Liver (tissue), 9 donors: Measurements from ENCODE around the genes FBXL5, FGFBP1, TAPT1 and FAM184B.

GRCh38 chr4:14910255-14910774, 92.0 kb upstream of the CPEB2 start:
- PRO-cap, 5 experiments, result peak in 4 of 5 experiments; most common plus-strand start chr4:14910719 (in 4); most common minus-strand start chr4:14910691 (in 2)
- RAMPAGE, long total RNA, 2 experiments, result no peak in any of the 2 experiments
- RRBS, result no CpG with 5 or more reads among the region's 7 CpGs

DNA sequence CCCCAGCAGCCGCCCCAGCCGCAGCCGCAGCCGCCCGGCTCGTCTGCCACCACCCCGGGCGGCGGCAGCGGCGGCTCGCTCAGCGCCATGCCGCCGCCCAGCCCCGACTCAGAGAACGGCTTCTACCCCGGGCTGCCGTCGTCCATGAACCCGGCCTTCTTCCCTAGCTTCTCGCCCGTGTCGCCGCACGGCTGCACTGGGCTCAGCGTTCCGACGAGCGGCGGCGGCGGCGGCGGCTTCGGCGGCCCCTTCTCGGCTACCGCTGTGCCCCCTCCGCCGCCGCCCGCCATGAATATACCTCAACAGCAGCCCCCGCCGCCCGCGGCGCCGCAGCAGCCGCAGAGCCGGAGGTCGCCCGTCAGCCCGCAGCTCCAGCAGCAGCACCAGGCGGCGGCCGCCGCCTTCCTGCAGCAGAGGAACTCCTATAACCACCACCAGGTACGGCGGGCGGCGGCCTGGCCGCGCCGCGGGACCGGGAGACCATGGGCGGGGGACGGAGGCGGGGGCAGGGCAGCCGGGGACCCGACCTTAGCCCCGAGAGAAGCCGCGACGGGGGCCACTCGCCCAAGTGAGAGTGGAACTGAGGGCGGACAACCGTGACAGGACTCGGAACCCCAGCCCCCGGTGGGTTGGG, 1.7 kb downstream of the CPEB2 start:
- PRO-cap, 5 experiments, result peak in 2 of 5 experiments; most common plus-strand start position 567 of the sequence (in 1); most common minus-strand start position 422 of the sequence (in 2)
- RAMPAGE, long total RNA, 2 experiments, result no peak in any of the 2 experiments
- RRBS, result 1% methylated on average over 23 of the region's 81 CpGs

DNA sequence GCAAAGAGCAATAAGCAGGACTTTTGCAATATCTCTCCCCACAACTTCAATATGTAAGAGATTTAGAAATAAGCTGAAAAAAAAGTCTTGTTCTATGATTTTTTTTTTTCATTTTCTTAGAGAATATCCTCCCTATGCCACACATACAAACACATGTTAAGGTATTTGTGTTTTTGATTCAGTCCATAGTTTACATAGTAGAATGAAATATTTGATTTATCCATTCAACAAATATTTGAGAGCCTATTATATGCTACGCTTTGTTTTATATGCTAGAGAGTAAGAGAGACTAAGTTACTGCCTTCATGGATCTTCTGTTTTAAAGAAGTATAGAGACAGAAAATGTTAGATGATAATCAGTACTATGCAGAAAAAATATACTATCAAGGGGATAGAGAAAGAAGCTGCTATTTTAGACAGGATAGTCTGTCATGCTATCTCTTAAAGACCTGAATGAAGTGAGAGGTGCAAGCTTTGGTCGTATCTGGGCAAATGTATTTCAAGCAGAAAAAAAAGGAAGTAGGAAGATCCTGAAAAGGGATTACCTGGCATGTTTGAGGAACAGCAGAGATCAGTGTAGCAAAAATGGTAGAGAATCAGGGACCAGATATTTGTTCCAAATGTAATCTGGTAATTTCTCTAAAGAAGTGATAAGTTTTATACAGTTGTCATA, 26.1 kb downstream of the CPEB2 start:
- PRO-cap, 5 experiments, result no peak in any of the 5 experiments
- RAMPAGE, long total RNA, 2 experiments, result no peak in any of the 2 experiments
- RRBS, result no CpG with 5 or more reads among the region's 2 CpGs

GRCh38 chr4:15106316-15106897, 104.1 kb downstream of the CPEB2 start:
- PRO-cap, 5 experiments, result peak in 4 of 5 experiments; most common plus-strand start chr4:15106665 (in 4); most common minus-strand start chr4:15106485 (in 2)
- RAMPAGE, long total RNA, 2 experiments, result no peak in any of the 2 experiments
- RRBS, result no CpG with 5 or more reads among the region's 6 CpGs

DNA sequence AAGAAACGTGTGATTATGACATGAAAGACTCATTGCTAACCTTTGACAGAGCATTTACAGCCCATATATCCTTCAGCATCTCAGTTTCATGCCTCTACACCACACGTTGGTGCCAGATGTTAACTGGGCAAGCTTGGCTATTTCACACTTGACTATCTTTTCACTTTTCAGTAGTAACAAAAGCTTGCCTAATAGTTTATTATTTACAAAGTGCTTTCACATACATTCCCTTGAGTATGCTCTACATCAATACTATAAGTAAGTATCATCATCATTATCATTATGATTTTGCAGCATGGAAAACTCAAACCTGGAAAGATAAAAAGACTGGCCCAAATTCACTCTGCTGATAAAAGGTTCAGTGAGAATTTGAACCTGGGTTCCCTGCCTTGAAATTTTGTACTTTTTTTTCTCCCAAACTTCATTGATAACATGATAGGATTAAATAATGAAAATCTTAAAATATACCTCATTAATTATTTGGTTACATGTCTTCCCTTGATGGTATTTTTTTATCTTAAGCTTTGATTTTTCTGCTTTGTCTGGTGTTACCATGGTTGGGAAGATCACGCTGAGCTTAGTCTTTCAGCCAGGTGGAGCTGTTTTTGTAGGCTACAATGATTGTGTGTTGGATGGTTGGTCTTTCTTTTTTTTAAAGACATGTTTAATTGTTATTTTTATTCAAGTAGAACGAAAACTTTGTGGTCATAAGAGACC, 65.0 kb upstream of the C1QTNF7 start:
- PRO-cap, 5 experiments, result no peak in any of the 5 experiments
- RAMPAGE, long total RNA, 2 experiments, result no peak in any of the 2 experiments
- RRBS, result no CpG with 5 or more reads among the region's 4 CpGs

GRCh38 chr4:15450930-15451374, 18.7 kb upstream of the CC2D2A start:
- PRO-cap, 5 experiments, result no peak in any of the 5 experiments
- RAMPAGE, long total RNA, 2 experiments, result no peak in any of the 2 experiments
- RRBS, result no CpG with 5 or more reads among the region's 1 CpG

GRCh38 chr4:15655194-15655420, at the start of gene FBXL5:
FBXL5 (minus strand) TSS chr4:15655357.
- PRO-cap, 5 experiments, result peak in 5 of 5 experiments; most common minus-strand start chr4:15655350 (in 5)
- RAMPAGE, long total RNA, 2 experiments, result start-site peak on the minus strand in 2 of 2 experiments, at chr4:15655311-15655388 at its widest, 2,162 to 5,507 reads per replicate
- RRBS, result no CpG with 5 or more reads among the region's 29 CpGs

DNA sequence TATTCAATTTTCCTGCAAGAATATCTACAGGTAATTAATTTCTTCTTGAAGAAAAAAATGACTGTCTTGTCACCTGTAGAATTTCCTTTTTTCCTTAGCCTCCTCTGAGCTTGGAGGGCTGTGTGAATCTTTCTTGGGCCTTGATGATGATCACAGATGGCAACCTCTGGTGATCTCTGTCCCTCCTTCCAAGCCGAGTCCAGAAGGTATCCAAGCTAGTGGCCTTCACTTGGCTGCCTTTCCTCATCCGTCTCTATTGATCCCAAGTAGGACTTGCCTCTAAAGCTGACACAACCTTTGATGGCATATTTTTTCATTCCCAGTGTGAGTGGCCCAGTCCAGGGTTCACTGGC, 62.4 kb downstream of the CD38 start:
- PRO-cap, 5 experiments, result no peak in any of the 5 experiments
- RAMPAGE, long total RNA, 2 experiments, result no peak in any of the 2 experiments
- RRBS, result no CpG with 5 or more reads among the region's 2 CpGs

GRCh38 chr4:15938130-15938815, at the start of gene FGFBP1:
FGFBP1 (minus strand) TSS chr4:15938740.
- PRO-cap, 5 experiments, result no peak in any of the 5 experiments
- RAMPAGE, long total RNA, 2 experiments, result no peak in any of the 2 experiments
- RRBS, result no CpG with 5 or more reads among the region's 11 CpGs

- PRO-cap, 5 experiments, result peak in 1 of 5 experiments; most common plus-strand start chr4:16225408 (in 1)
- RAMPAGE, long total RNA, 2 experiments, result no peak in any of the 2 experiments
- RRBS, result no CpG with 5 or more reads among the region's 5 CpGs
These were observed 1.1 kb downstream of the TAPT1 start for GRCh38 chr4:16225089-16225583.

DNA sequence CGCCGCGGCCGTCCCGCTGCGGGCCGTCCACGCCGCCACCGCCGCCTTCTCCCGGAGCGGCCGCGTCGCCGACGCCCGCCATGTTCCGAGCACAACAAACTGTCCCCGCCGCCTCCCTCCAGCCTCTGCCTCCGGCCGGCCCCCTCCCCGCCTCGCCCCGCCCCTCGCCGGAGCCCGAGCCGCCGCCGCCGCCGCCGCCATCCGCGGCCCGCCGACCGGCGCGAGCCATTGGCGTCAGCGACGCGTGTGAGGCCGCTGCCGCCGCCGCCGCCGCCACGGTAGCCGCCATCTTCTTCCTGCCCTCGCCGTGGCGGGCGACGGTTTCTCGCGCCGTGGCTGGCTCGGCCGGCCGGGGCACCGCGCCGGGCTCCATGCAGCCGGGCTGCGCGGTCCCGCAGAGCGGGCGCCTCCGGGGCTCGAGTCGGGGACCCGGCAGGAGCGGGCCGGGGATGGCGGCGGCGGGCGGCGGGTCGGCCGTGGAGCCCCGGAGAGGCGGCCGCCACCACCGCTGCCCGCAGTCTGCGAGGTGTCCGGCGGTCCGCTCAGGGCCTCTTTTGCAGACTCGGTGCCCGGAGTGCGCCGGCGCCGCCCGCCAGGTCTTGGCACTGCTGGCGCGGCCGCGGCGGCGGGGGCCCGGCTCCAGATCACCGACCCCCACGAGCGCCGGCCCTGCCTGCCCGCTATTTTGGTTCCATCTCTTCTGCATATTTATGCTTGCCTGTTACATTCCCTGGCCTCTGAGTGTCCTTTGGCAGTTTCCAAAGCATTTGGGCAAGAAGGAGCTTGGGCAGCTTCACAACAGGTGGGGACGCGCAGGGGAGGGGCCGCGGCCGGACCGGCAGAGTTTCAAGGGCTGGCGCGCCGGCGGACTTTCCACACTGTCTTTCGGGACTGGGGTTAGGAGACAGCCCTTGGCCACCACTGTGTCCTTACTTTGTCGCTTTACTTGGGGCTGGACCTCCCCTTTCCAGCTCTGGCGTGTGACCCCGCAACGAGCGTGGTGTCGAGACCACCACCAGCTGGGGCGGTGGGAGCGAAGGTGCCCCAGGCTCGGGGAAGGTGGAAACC, at the start of gene TAPT1:
Gene TAPT1, minus strand, starts transcription at position 96 of the 1,068 bp plus-strand sequence.
- PRO-cap, 5 experiments, result peak in 5 of 5 experiments; most common plus-strand start position 228 of the sequence (in 5); most common minus-strand start position 96 of the sequence (in 5)
- RAMPAGE, long total RNA, 2 experiments, result no peak in any of the 2 experiments
- RRBS, result 2% methylated on average over 62 of the region's 136 CpGs

GRCh38 chr4:16234029-16234720, 7.9 kb upstream of the TAPT1 start:
- PRO-cap, 5 experiments, result no peak in any of the 5 experiments
- RAMPAGE, long total RNA, 2 experiments, result no peak in any of the 2 experiments
- RRBS, result no CpG with 5 or more reads among the region's 10 CpGs

DNA sequence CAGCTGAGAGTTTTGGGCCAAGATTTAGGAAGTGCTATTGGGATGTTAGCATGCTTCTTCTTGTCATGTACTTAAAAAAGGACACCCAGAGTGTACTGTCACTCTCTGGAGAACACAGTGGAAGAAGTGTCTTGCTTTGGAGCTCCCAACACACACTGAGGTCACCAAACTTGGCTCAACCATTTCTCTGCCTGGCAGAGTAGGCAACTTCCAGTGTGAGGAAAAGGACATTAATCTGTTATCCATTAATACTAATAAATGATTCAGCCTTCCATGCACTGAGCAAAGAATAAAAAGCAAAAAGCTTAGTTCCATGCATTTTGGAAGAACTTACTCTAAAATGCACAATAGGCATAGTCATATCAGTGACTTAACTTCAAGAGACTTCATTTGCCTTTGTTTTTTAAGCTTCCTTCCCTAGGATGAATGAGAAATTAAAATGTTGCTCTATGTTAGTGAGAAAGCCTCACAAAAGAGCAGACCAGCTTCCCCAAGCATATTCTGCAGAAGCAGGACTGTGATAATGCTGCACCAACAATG, 59.9 kb downstream of the LDB2 start:
- PRO-cap, 5 experiments, result peak in 5 of 5 experiments; most common minus-strand start position 157 of the sequence (in 5)
- RAMPAGE, long total RNA, 2 experiments, result no peak in any of the 2 experiments

GRCh38 chr4:16857325-16857973, 41.0 kb downstream of the LDB2 start:
- PRO-cap, 5 experiments, result no peak in any of the 5 experiments
- RAMPAGE, long total RNA, 2 experiments, result no peak in any of the 2 experiments
- RRBS, result no CpG with 5 or more reads among the region's 8 CpGs

- PRO-cap, 5 experiments, result no peak in any of the 5 experiments
- RAMPAGE, long total RNA, 2 experiments, result no peak in any of the 2 experiments
- RRBS, result no CpG with 5 or more reads among the region's 3 CpGs
These were observed 70.9 kb upstream of the LDB2 start for GRCh38 chr4:16969511-16969653.

DNA sequence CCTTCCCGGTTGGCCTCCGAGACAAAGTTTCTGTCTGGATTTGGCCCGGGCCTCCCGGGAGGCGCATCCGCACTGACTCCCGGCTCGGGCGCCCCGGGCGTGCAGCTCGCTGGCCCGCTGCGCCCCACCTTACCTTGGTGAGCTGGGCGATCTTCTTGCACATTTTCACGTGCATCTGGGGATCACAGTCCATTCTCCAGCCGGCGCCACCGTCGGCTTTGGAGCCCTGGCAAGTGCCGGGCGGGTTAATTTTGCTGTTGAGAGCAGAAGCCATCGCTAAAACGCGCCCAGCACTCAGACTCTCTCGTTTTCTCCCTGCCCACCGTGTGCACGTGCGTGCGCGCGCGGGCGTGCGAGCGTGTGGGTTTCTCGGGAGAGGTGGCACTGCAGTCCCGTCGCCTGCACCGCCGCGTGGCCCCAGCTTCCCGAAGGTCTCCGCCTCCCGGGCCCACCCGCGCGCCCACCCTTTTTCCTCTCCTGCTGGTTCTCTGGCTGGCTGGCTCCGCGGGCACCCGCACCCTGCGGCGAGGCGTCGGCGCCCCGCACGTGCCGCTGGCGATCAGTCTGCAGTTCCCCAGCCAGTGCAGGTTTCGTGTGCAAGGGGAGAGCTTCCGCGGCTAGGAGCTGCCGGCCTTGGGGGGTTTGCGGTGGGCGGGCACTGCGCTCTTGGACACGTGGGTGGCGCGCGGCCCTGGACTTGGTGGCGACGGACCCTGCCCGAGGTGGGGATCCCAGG, at the start of gene FAM184B:
Gene FAM184B, minus strand, starts transcription at position 596 of the 736 bp plus-strand sequence.
- PRO-cap, 5 experiments, result no peak in any of the 5 experiments
- RAMPAGE, long total RNA, 2 experiments, result no peak in any of the 2 experiments
- RRBS, result 4% methylated on average over 7 of the region's 74 CpGs

DNA sequence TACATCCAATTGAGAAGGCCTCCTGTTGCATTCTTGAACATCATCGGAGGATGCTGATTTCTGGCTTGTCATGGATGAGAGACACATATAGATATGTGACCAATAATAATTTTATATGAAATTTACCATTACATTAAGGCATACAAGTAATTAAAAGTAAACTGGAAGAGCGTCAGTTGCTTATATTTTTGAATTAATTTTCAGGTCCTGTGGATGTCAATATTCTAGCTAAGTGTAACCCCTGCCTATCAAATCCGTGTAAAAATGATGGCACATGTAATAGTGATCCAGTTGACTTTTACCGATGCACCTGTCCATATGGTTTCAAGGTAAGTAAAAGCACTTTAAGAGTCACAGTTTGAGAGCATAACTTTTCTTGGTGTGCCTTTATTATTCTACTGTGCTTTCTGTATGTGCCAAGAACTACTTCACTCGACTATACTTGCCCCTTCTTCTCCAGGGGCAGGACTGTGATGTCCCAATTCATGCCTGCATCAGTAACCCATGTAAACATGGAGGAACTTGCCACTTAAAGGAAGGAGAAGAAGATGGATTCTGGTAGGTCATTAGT, 133.1 kb upstream of the PACRGL start:
- PRO-cap, 5 experiments, result no peak in any of the 5 experiments
- RAMPAGE, long total RNA, 2 experiments, result no peak in any of the 2 experiments
- RRBS, result no CpG with 5 or more reads among the region's 5 CpGs

DNA sequence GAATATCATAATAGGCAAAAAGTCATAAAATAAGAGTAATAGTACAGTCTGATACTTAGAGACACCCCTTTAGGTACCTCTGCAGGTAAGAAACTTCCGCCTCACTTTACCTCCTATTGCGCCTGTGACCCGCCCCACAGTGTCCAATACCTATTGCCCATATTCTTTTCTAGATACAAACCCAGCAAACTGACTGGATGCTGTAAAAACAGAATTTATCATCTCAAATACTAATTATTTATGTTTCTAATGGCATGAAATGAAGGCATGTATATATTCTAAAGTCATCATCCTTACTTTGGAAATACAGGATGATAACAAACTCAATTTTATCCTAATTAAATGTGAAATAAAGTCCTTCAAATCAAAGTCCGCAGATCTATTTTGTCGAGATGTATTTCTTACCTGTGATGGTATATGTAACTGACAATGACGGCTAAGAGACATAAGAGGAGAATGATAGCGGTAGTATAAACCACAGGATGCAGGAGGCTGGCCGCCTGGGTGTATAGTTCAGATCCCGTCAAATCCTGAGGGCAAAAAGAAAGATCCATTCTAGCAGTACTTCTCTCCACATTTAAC, 113.5 kb downstream of the ADGRA3 start:
- PRO-cap, 5 experiments, result no peak in any of the 5 experiments
- RAMPAGE, long total RNA, 2 experiments, result no peak in any of the 2 experiments
- RRBS, result no CpG with 5 or more reads among the region's 9 CpGs

- PRO-cap, 5 experiments, result peak in 2 of 5 experiments; most common plus-strand start chr4:22634750 (in 1); most common minus-strand start chr4:22634599 (in 1)
- RAMPAGE, long total RNA, 2 experiments, result no peak in any of the 2 experiments
- RRBS, result 38% methylated on average over 17 of the region's 56 CpGs
These were observed 118.7 kb upstream of the ADGRA3 start for GRCh38 chr4:22634497-22634989.

DNA sequence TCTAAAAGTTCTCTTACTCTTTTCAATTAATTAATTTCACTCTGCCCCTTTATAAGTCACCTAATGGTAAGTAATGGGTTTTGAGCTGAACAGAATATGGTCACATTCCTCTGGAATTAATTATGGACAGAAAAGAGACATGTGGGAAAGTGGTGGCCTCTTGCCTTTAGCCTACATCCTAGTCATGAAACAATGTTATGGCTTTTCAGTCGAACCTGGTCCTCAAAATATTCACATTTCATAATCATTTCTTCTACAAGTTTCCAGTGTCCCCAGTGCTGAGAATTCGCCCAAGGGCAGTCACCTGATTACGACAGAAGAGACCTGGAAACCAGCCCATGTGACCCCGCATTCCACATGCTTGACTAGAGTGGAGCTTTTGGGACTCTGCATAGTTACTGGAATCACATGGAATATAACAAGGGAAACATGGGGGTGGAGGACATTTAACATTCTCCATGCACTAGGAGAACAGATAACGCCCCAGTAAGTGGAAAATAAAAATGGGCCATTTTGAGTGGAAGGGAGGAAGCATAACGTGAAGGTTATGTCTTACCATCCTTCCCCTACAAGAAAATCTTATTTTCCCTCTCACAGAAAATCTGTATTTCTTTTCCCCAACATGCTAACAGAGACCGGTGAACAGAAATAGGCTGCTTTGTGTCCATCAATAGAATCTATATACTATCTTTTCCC, 100.1 kb downstream of the PPARGC1A start:
- PRO-cap, 5 experiments, result peak in 1 of 5 experiments; most common minus-strand start position 317 of the sequence (in 1)
- RAMPAGE, long total RNA, 2 experiments, result no peak in any of the 2 experiments
- RRBS, result no CpG with 5 or more reads among the region's 7 CpGs